Mesenteric fat pad (tissue), 1 donor: ENCODE data around the genes TBC1D20 and SIRPG.

GRCh38 chr20:298862-299319 lies 1.5 kb downstream of the ZCCHC3 start:
- PRO-cap = no peak

DNA sequence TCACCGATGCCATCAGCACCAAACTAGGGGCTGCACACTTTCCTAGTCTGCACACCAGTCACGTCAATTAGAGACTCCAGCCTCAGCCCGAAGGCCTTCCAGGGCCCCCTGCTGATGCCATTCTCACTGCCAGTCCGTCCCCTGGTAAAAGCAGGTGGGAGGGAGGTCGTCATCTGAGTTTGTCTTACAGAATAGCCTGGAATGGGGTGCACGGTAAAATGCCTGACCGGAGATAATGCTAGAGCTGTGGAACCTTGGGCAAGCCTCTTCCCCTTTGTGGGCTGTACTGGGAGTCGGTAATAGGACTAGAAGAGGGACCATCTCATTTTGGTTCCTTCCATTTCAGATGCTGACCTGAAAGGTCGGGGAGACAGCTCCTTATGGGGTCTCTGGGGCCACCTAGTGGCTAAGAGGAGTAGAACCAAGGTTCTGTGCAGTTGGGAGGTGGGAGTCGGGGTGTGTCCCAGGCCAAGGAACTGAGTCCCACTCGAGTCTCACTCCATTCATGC lies 5.1 kb downstream of the SOX12 start:
- PRO-cap = no peak

- PRO-cap = no peak
Observed at GRCh38 chr20:373409-374176, 7.0 kb upstream of the TRIB3 start.

GRCh38 chr20:428080-429249 lies 20.4 kb downstream of the RBCK1 start:
- PRO-cap = no peak

GRCh38 chr20:462183-462765 lies at the start of gene TBC1D20:
Gene TBC1D20 (minus strand): TSS chr20:462533.
- PRO-cap = bidirectional peak, plus-strand start at chr20:462618, minus-strand start at chr20:462533

DNA sequence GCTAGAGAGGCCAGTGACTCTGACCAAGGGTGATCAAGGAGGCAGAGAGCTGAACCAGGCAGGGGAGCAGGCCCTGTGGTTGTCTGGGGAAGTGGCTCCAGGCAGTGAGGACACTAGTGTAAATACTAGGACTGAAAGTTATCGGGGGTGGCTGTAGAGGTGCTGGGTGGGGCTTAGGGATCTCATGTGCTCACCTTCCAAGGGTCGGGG lies 1.0 kb downstream of the SRXN1 start:
- PRO-cap = no peak

- PRO-cap = no peak
Observed at GRCh38 chr20:829557-830068, 3.9 kb upstream of the FAM110A start.

GRCh38 chr20:845967-846673 lies 12.6 kb downstream of the FAM110A start:
- PRO-cap = no peak

DNA sequence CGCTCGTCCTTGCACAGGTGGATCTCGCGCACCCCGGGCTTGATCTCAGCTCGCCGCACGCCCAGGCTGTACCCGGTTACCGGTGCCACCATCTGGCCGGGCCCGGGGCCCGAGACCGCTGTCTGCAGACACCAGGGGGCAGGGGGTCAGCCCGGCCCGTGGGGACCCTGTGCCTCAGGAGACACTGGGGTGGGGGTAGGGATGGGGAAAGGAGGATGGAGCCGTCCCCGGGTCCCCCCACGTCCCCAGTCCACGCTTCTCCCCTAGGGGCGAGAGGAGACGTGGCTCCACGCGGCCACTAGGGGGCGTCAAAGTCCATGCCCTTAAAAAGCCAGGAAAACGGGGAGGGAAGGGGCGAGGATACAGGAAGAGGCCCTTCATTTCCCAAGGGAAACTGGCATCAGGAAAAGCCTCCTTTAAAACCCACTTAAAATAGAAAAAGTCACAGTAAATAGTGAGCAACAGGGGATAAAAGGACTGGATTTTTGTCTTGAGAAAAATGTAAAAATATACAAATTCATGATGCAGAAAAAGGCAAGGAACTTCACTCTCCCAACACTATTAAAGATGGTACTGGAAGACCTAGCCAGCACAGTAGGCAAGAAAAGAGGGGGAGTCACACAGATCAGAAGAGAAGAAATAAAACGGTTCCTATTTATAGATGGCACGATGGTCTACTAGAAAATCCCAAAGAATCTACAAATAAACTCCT lies 15.4 kb downstream of the SDCBP2 start:
- PRO-cap = no peak

DNA sequence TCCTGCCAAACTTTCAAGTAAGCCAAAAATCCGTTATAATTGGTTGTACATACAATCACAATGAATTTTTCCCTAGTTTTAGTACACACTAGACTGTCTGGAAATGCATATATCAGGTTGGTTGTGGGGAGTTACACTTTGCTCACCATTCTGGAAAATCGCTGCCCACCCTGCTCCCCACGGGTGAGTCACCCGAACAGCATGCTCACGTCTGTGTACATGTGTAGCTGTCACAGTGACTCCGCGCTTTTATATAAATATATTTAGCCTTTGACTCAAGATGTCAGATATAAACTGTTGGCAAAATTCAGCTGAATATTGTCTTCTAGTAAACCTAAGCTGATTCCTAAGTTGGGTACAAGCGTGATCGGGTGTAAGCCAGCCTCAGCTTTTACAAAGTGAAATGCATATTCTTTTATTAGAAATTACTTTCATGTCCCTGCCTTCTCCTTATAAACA lies 4.4 kb downstream of the SDCBP2 start:
- PRO-cap = no peak

- PRO-cap = no peak
Observed at GRCh38 chr20:1389500-1390146, 3.2 kb downstream of the FKBP1A start.

DNA sequence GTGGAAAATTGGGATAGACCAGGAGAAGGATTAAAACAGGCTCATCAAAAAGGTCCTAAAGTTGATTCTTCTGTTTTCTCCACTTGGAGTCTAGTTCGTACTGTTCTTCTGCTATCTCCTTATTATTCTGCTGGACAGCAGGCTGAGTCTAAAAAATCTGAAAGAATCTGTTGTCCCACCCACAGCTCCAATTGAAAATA lies 4.7 kb upstream of the FKBP1A start:
- PRO-cap = no peak

DNA sequence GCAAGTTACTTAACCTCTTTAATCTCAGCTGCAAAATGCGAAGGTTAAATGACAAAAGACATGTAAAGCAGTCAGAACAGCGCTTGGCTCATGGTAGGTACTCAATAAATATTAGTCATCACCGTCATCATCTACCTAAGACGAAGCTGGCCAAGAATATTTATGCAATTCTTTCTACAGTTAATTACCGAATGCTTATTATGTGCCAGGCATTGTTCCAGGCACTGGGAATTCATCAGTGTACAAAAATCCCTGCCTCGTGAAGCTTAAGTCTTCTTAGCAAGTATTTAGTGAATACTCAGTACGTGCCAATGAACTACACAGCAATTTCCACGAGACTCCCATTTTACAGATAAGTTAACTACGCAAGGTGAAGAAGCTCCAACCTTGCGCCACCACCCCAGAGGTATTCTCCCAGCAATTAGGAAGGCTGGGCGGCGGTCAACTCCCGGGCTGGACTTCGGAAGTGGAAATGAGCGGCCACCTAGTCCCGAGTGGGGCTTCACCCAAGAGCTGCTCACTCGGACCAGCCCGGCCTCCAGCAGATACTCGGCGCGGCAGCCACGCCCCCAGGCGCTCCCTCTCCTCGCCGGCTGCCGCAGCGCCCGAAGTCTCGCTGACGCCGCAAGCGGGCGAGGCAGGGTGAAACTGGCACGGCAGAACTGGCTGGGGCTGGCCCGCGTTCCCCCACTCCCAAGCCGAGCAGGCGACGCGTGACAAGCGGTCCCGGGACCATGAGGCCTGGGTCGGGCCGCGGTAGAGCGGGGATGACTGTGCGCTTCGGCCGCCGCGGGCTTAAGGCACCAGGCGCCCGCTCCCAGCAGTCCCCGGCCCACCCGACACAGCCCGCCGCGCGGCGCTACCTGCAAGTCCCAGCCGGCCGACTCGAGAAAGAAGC lies 543 bp downstream of the NSFL1C start:
- PRO-cap = bidirectional peak, plus-strand start at position 610 of the sequence, minus-strand start at position 476 of the sequence

GRCh38 chr20:1618995-1619552 lies 735 bp downstream of the SIRPB1 start:
- PRO-cap = no peak

GRCh38 chr20:1654987-1655430 lies 2.6 kb downstream of the SIRPG start:
- PRO-cap = no peak

DNA sequence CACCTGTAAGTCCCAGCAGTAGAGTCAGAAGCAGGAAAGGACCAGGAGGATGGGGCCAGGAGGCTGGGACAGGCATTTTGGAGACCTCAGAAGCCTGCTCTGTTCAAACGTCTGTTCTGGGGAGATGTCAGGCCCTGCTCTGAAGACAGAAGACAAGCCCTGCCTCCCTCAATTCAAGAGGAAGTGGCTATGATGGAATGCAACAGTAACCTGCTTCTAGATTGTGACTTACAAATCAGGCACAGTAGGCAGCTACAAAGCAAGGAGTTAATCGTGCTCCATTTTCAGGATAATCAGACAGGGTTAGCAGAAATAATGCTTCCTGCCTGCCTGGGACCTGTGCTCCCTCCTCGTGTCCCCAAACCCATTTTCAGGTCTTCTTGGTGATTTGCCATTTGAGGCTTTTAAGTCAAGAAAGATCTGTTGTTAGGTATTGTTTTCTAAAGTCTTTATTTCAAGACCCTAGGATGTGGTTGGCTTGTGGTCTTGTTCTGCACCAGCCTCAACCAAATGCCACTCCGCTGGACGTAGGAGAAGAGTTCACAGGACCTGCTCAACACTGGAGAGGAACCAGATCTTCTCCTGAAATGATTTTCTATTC lies at the start of gene SIRPG:
Gene SIRPG, minus strand, starts transcription at position 141 of the 601 bp plus-strand sequence.
- PRO-cap = no peak

GRCh38 chr20:1672242-1672885 lies 14.8 kb upstream of the SIRPG start:
- PRO-cap = no peak

GRCh38 chr20:1893831-1894255 lies 1.4 kb upstream of the SIRPA start:
- PRO-cap = no peak

- PRO-cap = no peak
Observed at GRCh38 chr20:1930903-1931271, 35.7 kb downstream of the SIRPA start.

- PRO-cap = no peak
Observed at GRCh38 chr20:1944335-1945739, 49.0 kb downstream of the PDYN start.